Esophagus muscularis mucosa (tissue), 4 donors: ENCODE data around the genes MAPK1, ZNF280A, PRAME and IGLL5.

DNA sequence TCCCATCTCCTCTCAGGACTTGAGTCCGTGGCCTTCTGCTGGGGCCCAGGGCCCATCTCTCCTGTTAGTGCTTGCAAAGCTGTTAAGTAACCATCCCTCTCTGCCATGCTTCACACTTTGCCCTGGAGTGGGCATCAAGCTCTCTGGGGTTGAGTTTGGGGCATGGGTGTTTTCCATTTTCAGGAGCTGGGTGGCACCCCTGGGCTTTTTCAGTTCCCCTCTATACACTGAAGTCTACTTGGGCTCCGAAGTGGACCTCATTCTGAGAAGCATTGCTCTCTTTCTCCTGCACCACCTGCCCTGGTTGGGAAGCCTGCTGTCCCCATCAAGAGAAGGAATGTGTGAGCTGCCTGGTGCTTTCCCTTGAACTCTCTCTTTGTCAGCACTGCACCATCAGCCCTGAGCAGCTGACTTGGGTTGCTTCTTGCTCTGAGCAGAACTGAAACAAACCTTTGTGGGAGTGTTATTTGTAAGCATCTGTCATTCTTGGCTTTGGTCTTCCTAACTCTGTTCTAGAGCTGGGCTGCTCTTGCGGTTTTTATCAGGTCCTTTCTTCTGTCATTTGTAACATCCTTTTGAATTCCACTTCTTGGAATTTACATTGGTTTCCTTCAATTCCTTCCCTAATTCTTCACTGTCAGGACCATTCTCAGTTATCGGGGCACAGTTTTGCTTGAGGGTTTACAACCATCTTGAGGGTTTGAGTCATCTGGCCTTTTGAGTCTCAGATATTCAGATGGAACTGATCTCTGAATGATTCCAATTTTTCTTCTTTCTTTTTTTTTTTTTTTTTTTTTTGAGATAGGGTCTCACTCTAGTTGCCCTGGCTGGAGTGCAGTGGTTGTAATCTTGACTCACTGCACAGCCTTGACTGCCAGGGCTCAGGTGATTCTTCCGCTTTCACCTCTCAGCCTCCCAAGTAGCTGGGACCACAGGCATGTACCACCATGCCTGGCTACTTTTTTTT, 20.5 kb downstream of the UBE2L3 start:
- PRO-cap, result no peak
- RAMPAGE, long total RNA, 4 experiments, result no peak in any of the 4 experiments

DNA sequence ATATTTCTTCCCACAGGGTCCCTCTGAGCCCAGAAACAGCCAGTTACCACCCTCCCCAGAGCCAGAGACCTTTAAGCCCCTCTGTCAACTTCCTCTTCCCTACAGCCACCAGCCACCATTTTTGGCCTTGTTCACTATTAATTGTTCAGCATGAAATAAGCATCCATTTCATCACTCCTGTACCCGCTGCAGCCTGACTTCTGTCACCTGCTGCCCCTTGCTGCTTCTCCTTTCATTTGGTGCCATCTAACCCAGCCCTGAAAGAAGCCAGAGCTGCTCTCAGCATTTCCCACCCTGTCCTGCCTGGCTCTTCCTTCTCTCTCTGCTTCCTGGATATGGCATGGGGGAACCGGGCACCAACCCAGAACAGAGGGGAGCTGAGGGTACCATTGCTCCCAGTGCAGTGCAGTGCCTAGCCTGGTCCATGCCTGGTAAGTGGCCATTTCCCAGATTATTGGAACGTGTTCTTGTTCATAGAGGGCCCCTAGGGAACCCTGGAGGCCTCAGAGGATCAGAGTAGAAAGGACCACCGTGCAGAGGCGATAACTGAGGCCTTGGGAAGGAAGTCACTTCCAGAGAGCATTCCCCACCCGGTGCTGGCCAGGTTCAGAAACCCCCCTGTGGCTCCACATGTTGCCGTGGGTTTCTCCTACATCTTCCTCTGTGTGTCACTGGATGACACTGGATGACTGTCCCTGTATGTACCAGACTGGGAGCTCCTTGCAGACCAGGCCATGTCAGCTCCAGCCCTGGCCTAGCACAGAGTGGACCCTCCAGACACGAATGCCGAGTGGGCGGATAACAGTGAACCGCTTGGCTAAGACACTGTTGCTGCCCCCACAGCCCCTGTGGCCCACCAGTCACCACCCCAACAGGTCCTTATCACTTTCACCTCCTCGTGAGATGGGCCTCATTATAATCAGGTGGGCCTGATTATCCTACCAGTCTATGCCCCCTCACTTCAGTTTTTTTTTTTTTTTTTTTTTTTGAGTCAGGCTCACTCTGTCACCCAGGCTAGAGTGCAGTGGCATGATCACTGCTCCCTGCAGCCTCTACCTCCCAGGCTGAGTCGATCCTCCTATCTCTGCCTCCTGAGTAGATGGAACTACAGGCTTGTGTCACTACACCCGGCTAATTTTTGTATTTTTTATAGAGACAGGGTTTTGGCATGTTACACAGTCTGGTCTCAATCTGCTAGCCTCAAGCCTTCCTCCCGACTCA, 4.6 kb downstream of the YDJC start:
- PRO-cap, result no peak
- RAMPAGE, long total RNA, 4 experiments, result no peak in any of the 4 experiments

- PRO-cap, result no peak
- RAMPAGE, long total RNA, 4 experiments, result no peak in any of the 4 experiments
Observed at GRCh38 chr22:21626894-21627529, 2.8 kb downstream of the YDJC start.

DNA sequence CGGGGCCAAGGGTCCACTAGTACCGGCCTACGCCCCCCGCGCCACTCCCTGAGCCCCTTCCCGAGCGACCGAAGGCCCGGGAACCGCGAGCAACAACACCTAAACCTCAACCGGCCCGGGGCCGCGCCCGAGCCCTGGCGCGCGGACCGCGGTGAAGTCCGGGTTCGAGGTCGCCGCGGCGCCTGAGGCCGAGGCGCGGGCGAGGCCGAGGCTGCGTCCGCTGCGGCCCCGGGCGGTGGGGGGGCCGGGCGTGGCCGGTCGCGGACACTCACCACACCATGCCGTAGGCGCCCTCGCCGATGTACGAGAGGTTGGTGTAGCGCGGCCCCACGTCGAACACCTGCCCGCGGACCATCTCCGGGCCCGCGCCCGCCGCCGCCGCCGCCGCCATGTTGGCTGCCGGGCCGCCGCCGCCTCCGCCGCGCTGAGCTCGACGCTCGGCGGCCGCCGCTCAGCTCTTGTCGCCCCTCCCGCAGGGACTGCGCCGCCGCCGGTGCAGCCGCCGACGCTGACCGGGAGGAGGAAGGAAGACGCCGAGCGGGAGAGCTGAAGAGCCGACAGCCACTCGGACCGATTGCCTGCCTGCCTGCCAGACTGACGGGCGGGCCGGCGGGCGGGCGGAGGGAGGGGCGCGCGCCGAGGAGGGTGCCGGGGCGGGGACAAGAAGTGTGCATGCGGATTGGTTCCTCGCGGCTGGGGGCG, at the start of gene MAPK1:
TSS of gene MAPK1 (minus strand) at position 596 of the 702 bp plus-strand sequence.
- PRO-cap, result bidirectional peak, plus-strand start outside the sequence, minus-strand start at position 596 of the sequence
- RAMPAGE, long total RNA, 4 experiments, result no peak in any of the 4 experiments

DNA sequence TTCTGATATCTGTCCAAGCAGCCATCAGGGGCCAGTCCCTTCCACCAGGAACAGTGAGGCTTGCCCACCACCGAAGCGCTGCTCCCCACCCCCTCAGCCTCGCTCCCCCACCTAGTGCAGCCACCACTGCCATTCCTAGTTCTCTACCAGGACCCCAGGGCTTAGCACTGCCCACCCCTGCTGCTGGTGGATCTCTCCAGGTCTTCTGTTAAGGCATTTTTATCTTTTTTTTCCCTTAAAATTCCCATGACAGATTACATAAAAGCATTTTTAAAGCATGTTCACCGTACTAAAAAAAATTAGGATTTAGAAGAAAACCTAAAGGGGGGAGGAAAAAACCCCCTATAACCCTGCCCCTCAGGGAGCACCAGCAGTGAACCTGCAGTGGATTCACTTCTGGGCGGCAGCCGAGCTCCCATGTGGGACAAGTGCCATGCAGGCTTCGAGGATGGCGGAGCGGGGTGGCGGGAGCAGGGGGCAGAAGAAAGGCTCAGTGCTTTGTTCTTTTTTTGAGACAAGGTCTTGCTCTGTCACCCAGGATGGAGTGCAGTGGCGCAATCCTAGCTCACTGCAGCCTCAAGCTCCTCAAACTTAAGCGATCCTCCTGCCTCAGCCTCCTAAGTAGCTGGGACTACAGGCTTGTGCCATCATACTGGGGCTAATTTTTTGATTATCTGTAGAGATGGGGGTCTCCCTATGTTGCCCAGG, 34.3 kb downstream of the PPM1F start:
- PRO-cap, result unidirectional peak, plus-strand start at position 449 of the sequence
- RAMPAGE, long total RNA, 4 experiments, result no peak in any of the 4 experiments

- PRO-cap, result unidirectional peak, plus-strand start at chr22:21952265
- RAMPAGE, long total RNA, 4 experiments, result no peak in any of the 4 experiments
Observed at GRCh38 chr22:21951678-21952636, 691 bp downstream of the PPM1F start.

GRCh38 chr22:21975983-21977071, 6.3 kb downstream of the TOP3B start:
- PRO-cap, result no peak
- RAMPAGE, long total RNA, 4 experiments, result no peak in any of the 4 experiments

- PRO-cap, result no peak
- RAMPAGE, long total RNA, 4 experiments, result no peak in any of the 4 experiments
Observed at GRCh38 chr22:22181334-22181725, 63.3 kb upstream of the VPREB1 start.

DNA sequence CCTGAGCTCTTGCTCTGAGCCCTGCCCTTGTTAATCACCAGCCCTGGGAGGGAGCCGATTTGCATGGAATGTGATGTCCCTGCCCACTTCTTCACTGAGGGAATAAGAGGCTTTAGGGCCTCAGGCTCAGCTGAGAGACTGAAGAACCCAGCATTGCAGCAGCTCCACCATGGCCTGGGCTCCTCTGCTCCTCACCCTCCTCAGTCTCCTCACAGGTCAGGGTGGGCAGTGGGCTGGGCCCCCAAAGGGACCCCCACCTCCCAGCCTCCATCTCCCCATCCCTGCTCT, 98.4 kb downstream of the VPREB1 start:
- PRO-cap, result no peak
- RAMPAGE, long total RNA, 4 experiments, result no peak in any of the 4 experiments

DNA sequence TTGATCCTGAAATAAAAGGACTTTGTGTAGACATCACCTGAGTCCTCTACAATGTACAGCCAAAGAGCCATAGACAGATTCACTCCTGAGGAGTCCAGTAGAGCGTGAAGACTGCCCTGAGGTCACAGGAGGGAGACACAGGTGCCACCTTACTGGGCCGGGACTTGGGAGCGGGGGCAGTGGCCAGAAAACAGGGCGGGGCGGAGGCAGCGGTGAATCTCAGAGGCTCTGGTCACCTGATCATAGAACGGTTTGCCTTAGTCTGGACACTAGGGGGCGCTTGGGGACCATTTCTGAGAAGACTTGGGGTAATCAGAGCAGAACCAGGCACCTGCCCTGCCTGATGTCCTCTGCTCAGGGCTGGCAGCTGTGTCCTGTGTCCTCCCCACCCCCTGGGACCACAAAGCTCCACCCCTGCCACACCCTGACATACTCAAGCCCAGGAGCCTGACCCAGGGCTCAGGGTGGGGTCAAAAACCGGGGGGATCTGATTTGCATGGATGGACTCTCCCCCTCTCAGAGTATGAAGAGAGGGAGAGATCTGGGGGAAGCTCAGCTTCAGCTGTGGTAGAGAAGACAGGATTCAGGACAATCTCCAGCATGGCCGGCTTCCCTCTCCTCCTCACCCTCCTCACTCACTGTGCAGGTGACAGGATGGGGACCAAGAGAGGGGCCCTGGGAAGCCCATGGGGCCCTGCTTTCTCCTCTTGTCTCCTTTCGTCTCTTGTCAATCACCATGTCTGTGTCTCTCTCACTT, 112.8 kb downstream of the VPREB1 start:
- PRO-cap, result no peak
- RAMPAGE, long total RNA, 4 experiments, result start-site peak on the plus strand in 1 of 4 experiments, centred at position 560 of the sequence, 115 reads per replicate

GRCh38 chr22:22369122-22369784, 124.7 kb downstream of the VPREB1 start:
- PRO-cap, result no peak
- RAMPAGE, long total RNA, 4 experiments, result start-site peak on the plus strand in 1 of 4 experiments, at chr22:22369605-22369616 at its widest, 23 reads per replicate

DNA sequence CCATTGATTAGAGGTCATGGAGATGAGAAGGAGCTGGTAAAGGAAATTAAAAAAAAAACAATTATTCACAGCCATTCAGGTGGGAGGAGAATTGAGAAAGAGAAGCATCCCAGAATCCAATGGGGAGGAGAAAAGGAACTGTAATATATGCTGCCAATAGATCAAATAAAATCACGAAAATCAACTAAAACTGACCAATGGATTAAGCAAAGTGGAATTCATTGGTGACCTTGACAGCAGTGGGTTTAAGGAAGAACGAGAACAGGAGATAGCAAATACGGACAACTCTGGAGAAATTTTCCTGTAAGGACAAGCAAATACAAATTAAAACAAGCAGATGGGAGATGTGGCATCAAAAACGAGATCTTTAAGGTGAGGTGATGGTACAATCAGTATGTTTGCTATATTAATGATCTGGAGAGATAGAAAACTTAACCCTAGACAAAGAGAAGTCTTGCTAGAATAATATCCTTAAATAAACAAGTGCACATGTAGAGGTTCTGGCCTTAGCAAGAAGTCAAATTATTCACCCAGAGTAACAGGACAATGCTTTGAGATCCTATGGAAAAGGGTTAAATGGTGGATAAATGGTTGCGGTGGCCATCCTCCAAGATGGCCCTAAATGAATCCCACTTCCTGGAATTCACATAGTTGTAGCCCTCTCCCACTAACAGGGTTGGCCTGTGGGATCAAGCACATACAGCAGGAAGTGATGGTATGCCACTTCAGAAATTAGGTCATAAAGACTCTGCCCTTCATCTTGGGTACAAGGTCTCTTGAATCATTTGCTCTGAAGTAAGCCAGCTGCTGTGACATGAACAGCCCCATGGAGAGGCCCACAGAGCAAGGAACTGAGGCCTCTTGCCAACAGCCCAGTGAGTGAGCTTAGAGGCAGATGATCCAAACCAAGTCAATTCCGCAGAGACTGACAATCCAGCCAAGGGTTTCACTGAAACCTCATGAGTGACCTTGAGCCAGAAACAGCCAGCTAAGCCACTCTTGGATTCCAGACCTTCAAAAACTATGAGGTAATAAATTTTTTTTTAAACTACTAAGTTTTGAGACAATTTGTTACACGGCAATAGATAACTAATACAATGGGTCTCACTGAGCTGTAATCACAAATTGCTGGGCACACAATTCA, 1.9 kb downstream of the ZNF280B start:
- PRO-cap, result no peak
- RAMPAGE, long total RNA, 4 experiments, result no peak in any of the 4 experiments

DNA sequence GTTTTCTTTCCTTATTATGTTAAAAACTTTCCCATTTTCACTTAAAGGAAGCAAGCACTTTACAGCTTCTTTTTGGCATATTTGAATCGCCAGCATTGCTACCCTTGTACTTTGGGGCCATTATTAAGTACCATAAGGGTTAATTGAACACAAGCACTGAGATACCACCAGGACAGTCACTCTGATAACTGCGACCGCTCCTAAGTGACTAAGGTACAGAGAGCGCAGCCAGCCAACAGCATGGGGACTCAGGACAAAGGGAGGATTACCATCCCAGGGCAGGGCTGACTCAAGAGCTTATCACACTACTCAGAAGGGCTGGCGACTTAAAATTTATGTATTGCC, 559 bp downstream of the ZNF280A start:
- PRO-cap, result no peak
- RAMPAGE, long total RNA, 4 experiments, result no peak in any of the 4 experiments

GRCh38 chr22:22520022-22520760, at the start of gene ZNF280A:
ZNF280A (minus strand) TSS chr22:22520270.
- PRO-cap, result no peak
- RAMPAGE, long total RNA, 4 experiments, result no peak in any of the 4 experiments

DNA sequence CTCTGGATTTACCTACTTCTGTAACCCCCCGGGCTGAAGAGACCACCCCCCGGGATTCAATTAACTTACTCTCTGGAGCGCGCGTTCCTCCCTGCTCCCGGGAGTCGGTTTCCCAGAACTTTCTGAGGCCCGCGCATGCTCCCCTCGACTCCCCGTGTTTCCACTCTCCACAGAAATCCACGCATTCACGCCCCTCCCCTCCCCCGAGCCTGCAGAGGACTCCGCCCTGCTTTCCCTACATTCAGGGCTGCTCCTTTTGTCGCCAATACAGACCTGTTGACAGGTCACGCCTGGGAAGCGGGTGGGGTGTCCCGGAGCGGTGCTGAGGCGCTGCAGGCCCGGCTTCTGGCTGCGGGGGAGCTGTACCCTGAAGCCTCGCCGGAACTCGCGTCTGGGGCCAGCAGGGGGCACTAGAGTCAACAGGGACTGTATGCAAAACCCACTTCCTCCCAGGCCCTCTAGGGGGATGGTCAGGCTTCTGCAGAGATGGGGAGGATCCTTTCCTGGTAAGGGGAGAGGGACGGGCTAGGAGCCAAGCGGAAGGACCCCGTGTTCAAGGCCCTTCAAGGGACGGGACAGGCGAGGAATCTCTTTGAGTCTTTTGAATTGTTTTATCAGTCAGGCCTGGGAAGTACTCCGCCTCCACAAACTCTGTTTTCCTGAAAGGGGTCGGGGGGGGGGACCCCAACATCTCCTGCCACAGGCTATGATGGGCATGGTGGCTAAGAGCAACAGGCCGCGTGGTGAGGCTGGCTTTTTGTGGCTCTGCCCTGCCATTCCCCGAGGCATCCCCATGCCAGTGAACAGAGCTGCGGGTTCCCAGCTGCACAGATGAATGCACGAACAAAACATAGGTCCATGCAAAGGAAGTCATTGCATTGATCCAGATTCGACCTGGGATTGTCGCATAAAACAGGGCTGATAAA, at the start of gene PRAME:
TSS of gene PRAME (minus strand) at position 364 of the 926 bp plus-strand sequence.
- PRO-cap, result no peak
- RAMPAGE, long total RNA, 4 experiments, result no peak in any of the 4 experiments

DNA sequence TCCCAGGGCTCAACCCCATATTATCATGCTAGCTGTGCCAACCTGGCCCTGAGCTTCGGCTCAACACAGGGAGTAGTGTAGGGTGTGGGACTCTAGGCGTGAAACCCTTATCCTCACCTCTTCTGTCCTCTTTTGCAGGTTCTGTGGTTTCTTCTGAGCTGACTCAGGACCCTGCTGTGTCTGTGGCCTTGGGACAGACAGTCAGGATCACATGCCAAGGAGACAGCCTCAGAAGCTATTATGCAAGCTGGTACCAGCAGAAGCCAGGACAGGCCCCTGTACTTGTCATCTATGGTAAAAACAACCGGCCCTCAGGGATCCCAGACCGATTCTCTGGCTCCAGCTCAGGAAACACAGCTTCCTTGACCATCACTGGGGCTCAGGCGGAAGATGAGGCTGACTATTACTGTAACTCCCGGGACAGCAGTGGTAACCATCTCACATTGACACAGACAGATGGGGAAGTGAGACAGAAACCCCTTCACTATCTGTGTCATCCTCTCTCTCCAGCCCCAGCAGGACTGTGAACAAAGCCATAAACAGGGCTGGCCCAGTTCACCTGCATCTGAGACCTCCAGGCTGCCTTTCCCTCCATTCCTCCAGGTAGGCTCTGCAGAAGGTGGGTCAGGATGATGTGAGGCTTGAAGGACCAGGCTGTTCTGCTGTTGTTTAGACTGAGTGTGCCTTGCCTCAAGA, 76.5 kb downstream of the GGTLC2 start:
- PRO-cap, result no peak
- RAMPAGE, long total RNA, 4 experiments, result no peak in any of the 4 experiments

DNA sequence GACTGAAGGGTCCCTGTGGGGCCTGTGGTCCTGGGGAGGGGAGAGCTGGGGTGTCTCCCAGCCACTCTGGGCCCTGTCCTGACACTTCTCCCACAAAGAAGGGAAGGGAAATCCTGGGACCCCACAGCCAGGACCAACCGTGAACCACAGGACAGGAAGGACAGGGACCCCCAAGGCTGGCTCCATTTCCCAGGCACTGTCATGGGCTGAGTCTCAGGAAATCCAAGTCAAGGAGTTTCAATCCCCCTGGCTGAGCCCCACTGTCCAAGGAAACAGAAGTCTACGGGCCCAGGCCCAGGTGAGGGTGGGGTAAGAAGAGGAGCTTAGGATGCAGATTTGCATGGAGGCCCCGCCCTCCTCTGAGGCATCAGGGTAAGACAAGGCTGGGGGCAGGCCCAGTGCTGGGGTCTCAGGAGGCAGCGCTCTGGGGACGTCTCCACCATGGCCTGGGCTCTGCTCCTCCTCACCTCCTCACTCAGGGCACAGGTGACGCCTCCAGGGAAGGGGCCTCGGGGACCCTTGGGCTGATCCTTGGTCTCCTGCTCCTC, 31.4 kb upstream of the IGLL5 start:
- PRO-cap, result no peak
- RAMPAGE, long total RNA, 4 experiments, result no peak in any of the 4 experiments

- PRO-cap, result no peak
- RAMPAGE, long total RNA, 4 experiments, result no peak in any of the 4 experiments
Observed at GRCh38 chr22:22887488-22888276, at the start of gene IGLL5. IGLL5 (plus strand) TSS chr22:22887816.

- PRO-cap, result no peak
- RAMPAGE, long total RNA, 4 experiments, result no peak in any of the 4 experiments
Observed at GRCh38 chr22:22901493-22902072, 14.0 kb downstream of the IGLL5 start.

- PRO-cap, result no peak
- RAMPAGE, long total RNA, 4 experiments, result start-site peak on the plus strand in 1 of 4 experiments, at chr22:22904919-22904990 at its widest, 9 reads per replicate
Observed at GRCh38 chr22:22904639-22905176, 17.1 kb downstream of the IGLL5 start.